Neural cell (in vitro differentiated cells): ENCODE measurements around a stretch of chr16.

DNA sequence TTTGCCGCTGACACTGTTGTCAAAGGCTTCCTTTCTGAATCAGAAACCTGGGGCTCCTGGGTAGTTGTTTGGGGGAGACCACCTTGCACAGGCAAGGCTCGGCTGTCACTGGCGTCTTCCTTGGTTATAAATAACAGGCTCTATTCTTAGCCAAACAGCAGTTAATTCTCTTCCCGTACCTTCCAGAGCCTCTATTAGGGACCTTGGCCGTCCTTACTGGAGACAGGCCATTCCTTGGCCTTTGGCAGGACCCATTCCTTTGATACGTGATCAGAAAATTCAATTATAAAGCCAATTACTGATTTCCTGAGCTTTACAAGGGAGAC is 104.5 kb downstream of the GNAO1 start:
- RAMPAGE, long total RNA: no peak

- RAMPAGE, long total RNA: no peak
Measured at GRCh38 chr16:56345025-56346191, 79.9 kb downstream of the AMFR start.

GRCh38 chr16:56400606-56401353 is 24.6 kb downstream of the AMFR start:
- RAMPAGE, long total RNA: no peak

GRCh38 chr16:56422836-56423290 is 2.5 kb downstream of the AMFR start:
- RAMPAGE, long total RNA: no peak

DNA sequence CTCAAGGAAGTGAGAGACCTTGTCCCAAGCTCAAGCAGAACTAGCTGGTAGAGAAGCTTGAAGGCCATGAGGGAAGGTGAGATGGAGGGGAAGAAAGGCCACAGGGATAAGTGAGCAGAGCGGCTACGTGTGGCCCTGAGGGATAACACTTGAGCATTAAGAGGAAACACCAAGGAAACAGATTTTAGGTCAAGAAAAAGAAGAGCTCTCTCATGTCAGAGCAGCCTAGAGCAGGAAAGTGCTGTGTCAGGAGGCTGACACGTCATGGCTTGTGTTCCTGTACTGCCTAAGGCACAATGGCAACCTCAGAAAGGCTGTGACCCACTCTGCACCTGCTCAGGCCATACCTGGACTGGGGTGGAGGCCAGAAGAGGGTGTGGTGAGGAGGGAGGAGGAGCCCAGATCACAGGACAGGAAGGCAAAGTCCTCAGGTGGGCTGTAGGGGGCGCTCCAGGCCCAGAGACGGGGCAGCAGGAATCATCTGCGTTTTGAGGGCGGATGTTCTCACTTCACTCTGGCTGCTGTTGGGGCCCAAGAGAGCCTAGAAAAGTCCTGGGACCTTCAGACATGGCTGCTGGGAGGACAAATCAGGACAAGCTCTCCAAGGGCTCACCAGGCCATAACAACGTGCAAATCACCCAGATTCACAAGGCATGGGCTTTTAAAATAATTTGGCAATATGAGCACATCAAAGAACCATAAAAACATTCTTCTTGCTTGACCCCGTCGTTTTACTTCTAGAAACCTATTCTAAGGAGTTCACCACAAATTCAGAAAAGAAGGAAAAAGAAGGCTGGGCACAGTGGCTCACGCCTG is 12.1 kb downstream of the MT4 start:
- RAMPAGE, long total RNA: no peak

- RAMPAGE, long total RNA: no peak
Measured at GRCh38 chr16:56605939-56606495, 2.4 kb upstream of the MT2A start.

GRCh38 chr16:56642873-56643300 is 4.4 kb downstream of the MT1A start:
- RAMPAGE, long total RNA: no peak

GRCh38 chr16:56658137-56658782 is 501 bp downstream of the MT1F start:
- RAMPAGE, long total RNA: no peak

- RAMPAGE, long total RNA: no peak
Measured at GRCh38 chr16:56662981-56663440, 4.9 kb downstream of the MT1G start.

DNA sequence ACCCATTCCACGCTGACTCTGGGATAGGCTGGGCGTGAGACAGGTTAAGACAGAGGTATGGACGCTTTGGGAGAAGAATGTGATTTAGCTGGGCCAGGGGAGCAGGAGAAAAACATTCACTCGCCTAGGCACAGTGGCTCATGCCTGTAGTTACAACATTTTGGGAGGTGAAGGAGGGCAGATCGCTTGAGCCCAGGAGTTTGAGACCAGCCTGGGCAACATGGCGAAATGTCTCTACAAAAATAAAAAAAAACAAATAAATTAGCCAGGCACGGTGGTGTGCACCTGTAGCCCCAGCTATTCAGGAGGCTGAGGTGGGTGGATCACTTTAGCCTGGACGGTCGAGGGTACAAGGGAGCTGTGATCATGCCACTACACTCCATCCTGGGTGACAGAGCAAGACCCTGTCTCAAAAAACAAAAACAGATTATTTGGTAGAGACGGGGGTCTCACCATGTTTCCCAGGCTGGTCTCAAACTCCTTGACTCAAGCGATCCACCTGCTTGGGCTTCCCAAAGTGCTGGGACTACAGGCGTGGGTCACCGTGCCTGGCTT is 4.1 kb downstream of the MT1X start:
- RAMPAGE, long total RNA: no peak

GRCh38 chr16:56858420-56858779 is 6.6 kb upstream of the SLC12A3 start:
- RAMPAGE, long total RNA: no peak

- RAMPAGE, long total RNA: no peak
Measured at GRCh38 chr16:56964201-56965082, 2.7 kb downstream of the CETP start.

DNA sequence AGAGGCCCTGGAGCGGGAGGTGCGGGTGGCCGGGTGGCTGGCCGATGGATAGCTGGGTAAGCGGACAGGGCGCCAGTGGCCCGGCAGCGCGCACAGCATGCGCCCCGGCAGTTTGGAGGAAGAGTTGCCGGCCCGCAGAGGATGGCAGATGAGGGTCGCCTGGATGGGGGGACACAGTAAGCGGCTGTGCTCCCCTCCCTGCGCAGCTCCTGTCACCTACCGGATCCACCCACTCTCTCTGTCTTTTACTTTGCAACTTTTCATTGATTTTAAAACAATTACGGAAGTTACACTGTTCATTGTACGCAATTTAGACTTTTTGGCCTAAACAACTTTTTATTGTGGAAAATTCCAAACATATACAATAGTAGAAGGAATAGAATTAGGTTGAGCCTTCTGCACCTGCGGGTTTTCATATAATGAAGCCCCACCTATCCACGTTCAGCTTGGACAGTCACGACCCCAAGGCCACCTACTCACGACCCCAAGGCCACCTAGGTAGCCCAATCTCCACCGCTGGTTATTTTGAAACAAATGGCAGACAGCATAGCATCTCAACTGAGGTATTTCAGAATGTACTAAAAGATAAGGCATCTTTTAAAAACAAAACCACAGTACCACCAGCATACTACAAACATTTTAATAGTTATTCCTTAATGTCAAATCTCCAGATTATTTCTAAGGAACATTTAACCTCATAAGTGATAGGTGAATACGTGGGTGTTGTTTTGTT is 531 bp downstream of the NLRC5 start:
- RAMPAGE, long total RNA: no peak

GRCh38 chr16:56999258-56999748 is 9.9 kb downstream of the NLRC5 start:
- RAMPAGE, long total RNA: no peak

DNA sequence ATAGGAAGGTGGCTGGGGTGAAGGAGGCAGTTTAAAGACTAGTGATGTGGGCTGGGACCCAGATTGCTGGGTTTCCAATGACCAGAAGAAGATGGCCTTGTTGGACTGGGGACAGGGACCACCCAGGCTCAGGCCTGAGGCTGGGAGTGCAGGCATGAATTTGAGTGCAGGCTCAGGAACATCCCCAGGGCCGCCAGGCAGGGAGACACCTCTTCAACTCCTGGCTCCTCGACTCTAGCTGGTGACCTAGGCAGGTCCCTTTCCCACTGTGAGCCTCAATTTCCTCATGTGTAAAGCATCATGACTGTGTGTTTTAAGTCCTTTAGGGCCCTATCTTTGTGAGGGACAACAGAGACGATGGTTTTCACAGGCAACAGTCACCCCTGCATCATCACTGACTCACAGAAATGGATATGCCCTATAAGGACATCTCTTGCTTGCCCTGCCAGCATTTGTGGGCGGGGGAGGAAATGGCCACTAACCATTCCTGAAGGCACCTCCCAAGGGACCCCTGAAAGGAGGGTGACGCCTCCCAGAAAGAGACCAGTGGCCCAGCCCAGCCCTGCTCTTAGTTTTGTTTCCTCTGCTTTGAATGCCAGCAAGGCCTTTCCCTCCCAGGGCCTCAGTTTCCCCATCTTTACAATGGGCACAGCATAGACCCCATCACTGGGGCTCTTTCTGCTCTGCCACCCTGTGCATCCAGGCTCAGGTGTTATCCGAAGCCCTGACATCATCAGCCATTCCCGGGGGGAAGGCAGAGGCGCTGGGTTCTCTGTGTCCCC is 11.2 kb downstream of the NLRC5 start:
- RAMPAGE, long total RNA: no peak

GRCh38 chr16:57255359-57256160 is 10.5 kb downstream of the ARL2BP start:
- RAMPAGE, long total RNA: no peak

DNA sequence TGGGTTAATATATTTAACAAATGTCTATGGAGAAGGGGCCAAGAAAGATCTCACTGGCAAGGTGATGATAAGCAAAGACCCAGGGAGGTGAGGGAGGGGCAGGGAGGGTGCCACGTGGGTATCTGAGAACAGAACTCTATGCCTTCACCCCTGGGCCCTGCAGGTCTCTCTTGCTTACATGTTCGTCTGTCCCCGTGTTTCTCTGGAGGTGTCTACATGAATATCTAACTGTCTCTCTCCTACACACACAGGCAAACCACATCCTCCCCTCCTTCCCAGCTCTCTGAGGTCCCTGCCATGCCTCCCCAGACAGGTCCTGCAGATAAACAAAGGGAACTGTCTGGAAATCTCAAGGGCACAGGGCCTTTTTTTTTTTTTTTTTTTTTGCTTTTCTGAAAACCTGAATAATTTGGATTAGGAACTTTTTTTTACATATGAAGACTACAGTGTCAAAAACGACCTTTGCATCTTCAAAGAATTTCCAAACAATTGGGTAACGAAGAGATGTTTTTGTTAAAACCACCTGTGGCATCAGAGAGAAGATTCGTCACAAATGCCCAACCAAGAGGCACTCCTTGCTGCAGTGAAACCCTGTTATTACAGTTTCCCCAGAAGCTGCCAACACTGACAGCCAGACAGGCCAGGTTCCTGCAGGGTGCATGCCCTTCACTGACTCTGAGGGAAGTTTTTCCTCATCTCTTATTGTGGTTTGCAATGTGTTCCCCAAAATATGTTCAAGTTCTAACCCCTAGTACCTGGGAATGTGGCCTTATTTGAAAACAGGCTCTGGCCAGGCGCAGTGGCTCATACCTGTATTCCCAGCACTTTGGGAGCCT is 17.8 kb downstream of the PLLP start:
- RAMPAGE, long total RNA: no peak

GRCh38 chr16:57374233-57374571 is 1.9 kb downstream of the CX3CL1 start:
- RAMPAGE, long total RNA: no peak

DNA sequence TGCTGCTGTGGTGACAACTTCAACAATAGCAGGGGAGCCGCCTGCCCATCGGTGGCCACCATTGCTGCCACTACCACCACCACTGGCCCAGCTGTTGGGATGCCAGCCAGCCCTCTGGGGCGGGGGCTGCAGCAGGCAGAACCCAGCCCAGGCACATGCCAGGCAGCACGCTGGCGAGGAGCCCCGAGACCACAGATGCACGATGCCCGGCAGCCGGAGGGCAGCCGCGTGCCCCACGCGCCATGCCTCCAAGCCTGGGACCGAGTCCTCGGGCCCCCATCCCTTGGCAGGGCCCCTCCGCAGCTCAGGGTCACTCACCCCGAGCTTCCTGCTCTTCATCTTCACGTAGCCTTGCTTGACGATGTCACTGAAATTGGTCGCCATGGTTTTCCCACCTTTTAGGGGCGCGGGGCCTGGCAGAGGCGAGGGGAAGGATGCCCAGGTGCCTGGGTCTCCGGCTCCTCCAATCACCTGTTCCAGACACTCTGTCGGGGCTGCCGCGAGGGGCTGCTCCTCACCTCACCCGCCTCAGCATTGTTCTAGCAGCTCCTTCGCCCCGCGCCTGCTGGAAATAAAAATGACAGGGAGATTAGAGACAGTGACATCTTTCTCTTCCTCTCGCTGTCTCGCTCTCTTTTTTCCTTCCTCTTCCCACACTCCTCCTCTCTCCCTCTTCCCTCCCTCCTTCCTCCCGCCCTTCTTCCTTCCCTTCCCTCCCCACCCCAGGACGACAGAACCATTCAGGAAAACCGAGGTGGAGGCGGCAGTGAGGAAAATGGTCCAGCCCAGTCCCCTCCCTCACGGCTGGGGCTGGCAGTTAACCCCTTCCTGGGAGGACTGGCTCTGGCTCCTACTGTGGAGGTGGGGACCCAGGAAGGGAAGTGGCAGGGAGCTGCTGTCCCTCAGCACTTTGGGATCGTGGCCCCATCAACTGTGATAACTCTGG is 6.9 kb downstream of the DOK4 start:
- RAMPAGE, long total RNA: start-site peak on the minus strand centred at position 684 of the sequence, 136 bp wide, 1,217 and 2,041 reads in 2 replicates

- RAMPAGE, long total RNA: no peak
Measured at GRCh38 chr16:57514863-57515134, 21.6 kb downstream of the CCDC102A start.